AG09319 (cell line): ENCODE results near the genes TMEM121B, SLC25A18 and SLC25A1.

DNA sequence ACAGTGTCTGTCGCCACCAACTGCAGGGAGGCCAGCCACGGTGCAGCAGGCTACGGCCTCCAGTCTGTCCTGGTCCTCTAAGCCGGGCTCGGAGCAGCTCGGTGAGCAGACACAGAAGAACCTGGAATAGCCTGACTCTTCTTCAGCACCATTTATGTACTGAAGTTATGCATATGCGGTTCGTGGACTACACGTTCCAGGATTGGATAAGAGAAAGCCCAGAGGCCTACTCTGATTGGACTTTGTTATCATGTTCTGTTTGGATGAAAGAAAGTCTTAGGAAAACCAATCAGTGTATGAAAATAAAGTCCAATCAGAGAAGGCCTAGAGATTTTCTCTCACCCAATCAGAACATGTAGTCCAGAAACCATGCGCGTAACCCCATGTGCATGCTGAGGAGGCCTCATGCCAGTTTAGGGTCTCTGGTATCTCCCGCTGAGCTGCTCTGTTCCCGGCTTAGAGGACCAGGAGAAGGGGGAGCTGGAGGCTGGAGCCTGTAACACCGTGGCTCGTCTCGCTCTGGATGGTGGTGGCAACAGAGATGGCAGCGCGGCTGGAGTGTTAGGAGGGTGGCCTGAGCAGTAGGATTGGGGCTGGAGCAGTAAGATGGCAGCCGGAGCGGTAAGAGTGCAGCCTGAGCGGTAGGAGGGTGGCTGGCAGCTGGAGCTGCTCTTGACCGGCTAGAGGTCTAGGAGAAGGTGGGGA, 4461.9 kb upstream of the OR11H1 start:
- RRBS = no CpG with 5 or more reads among the region's 22 CpGs

DNA sequence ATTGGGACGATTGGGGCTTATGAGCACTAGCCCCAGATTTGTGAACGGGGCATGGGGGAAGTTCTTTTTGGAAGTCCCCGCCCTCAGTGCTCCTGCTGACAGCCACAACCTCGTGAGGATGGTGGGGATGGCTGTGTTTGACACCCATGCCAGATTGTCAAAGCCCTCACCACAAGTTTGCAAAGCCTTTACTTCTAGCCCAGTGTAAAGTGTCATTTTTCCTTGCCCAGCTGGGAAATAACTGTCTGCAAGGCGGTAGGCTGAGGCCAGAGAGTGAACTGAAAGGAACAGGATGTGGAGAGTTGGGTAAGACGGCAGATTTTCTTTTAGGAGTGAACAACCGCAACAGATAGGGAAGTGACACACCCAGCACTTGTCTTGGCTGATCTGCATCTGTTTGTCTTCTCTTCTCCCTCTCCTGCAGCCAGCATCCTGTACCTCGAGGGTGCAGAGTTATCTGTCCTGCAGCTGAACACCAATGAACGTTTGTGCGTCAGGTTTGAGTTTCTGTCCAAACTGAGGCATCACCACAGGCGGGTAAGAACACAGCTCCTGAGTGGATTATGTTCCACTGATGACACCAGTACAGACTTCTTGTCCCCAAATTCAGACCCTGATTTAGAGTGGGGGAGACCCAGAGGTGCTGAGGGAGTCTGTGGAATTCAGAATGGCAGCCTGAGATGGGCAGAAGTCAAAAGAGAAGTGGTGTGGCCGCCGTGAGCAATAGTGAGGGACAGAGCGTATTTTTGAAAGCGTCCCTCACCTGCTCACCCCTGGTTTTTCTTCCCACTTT, 13.7 kb downstream of the IL17RA start:
- RRBS = no CpG with 5 or more reads among the region's 15 CpGs

GRCh38 chr22:17120714-17122080, at the start of gene TMEM121B:
Gene TMEM121B, minus strand, starts transcription at chr22:17121360.
- RRBS = 2% methylated on average over 35 of the region's 137 CpGs

DNA sequence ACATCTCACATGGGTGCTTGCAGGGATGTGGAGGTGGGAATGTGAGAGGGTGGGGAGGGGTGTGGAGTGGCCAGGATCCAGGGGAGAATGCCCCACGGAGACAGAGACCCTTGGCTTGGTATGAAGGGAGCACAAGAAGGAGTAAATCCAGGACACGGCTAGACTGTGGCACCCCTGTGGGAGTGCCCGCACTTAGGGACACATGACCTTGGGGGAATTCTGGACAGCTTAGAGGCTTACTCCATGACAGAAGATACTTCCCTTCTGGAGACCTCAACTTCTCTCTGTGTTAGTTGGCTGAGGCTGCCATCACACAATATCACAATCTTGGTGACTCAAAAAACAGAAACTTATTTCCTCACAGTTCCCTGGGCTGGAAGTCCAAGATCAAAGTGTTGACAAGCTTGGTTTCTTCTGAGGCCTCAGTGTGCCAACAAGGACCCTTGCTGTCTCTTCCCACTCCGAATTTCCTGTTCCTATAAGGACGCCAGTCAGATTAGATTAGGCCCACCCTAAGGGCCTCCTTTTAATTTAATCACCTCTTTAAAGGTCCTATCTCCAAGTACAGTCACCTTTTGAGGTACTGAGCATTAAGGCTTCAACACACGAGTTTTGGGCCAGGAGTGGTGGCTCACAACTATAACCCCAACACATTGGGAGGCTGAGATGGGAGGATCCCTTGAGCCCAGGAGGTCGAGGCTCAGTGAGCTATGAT, 22.8 kb upstream of the ADA2 start:
- RRBS = no CpG with 5 or more reads among the region's 7 CpGs

DNA sequence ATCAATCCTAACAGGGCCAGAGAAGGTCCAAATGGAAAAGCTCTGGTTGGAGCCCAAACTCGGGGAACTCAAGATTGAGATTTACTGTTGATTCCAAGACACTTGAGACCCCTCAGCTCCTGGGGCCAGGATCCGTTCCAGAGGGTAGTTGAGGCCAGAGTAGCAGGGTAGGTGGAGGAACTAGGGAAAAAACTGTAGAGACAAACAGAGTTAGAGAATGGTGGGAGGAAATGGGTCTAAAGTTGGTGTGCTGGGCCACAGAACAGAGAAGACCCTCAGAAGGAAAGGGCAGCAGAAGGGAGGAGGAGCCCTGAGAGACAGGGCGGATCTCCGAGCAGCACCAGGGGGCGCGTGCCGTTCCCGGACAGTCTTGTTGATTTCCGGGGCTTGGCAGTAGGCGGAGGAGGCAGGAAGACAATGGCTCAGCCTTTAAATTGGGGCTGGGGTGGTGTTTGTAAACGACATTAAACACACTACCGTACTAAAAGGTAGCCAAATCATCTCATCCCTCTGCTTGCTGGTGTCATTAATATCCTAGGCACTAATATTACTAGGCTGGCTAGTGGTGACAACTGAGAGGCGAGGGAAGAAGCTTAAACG, 2.4 kb upstream of the CECR2 start:
- RRBS = no CpG with 5 or more reads among the region's 14 CpGs

DNA sequence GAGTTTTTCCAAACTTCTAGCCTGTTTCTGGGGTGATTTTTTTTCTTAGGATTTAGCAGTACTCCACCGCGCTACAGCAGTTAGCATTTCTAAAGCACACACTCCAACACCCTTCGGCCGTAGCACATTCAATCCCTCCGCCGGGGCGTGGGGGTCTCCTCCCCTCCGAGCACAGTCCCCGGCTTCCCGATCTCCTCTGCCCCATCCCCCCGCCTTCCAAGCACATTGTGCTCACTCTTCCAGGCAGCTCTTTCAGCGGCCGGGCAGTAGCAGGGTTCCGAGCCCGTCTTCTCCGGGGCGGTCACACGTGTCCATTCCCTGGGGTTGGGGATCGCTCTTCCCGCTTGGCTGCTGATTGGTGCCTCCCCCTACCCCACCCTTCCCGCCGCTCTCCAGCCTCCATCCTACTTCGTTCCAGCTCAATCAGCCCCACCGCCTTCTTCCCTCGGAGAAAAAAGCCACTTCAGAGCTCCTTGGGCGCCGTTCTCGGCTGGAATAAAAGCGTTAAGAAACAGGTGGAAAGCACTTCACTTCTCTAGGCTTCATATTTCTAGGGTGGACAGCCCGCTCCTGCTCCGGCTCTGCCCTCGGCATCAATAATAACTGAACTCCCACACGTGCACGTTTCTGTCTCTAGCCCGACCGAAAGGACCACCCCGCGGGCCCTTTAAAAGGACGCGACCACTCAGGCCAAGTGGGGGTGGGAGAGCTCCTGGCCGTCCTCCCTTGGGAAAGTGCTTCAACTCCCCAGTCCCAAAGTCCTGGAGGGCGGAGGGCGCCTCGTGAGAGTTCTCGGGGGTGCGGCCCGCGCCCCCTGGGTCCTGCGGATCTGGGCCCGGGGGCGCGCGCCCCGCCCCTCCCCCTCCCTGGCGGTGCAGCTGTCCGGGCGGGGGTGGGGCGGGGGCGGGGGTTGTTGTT, 539 bp upstream of the CECR2 start:
- RRBS = 2% methylated on average over 14 of the region's 59 CpGs

GRCh38 chr22:17443382-17444648, 74.6 kb downstream of the CECR2 start:
- RRBS = no CpG with 5 or more reads among the region's 28 CpGs

GRCh38 chr22:17562761-17563748, at the start of gene SLC25A18:
Gene SLC25A18, plus strand, starts transcription at chr22:17563498.
- RRBS = no CpG with 5 or more reads among the region's 19 CpGs

GRCh38 chr22:17589551-17590255, 26.4 kb downstream of the SLC25A18 start:
- RRBS = no CpG with 5 or more reads among the region's 10 CpGs

- RRBS = 98% methylated on average over 6 of the region's 21 CpGs
Measured at GRCh38 chr22:17865754-17866823, 91.8 kb upstream of the BID start.

DNA sequence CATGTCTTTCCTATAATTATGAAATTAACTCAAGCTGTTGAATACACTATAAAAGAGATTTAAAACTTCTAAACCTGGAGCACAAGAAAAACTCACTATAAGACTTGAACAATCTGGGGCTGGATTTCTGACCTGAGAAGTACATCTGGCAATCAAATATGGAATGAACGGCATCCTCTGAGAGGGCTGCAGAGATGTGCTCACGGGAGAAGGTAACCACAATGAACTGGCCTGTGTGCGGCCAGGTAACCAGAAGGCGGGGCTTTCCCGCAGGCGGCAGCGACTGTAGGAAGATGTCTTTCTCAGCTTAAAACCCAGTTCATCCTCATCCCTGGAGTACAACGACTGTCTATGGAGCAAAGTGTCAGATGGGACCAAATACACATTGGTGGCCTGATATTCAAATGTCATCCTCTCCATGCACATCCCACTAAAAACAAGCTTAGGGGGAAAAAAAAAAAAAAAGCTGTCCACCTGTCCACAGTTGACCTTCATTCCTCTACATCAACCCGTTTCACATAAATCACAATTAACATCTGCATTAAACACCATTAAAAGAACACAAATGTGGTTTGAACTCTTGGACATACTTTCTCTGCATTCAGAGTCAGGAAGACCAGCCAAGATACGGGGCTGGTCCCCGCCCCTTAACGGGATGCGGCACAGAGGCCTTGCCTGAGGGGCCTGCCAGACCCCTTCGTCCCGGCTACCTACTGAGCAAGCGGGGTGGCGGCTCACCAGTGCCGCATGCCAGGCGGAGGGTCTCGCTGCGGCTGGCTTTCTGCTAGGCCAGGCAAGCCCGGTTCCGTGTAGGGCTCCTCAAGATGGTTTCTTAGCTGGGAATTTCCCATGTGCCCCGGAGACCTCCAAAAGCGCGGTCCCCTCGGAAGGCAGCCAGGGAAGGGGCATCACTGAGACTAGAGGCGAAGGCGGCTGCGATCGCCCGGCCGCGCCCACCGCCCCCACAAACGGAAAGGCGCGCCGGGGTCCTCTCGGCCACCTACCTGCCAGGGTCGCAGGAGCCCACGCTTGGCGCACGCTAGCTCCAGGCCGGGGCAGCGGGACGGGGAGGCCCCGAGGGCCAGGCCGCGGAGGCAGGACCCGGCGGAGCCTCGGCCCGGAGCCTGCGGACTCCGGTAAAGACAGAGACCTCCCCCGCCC, 24.2 kb downstream of the MICAL3 start:
- RRBS = 2% methylated on average over 35 of the region's 57 CpGs

DNA sequence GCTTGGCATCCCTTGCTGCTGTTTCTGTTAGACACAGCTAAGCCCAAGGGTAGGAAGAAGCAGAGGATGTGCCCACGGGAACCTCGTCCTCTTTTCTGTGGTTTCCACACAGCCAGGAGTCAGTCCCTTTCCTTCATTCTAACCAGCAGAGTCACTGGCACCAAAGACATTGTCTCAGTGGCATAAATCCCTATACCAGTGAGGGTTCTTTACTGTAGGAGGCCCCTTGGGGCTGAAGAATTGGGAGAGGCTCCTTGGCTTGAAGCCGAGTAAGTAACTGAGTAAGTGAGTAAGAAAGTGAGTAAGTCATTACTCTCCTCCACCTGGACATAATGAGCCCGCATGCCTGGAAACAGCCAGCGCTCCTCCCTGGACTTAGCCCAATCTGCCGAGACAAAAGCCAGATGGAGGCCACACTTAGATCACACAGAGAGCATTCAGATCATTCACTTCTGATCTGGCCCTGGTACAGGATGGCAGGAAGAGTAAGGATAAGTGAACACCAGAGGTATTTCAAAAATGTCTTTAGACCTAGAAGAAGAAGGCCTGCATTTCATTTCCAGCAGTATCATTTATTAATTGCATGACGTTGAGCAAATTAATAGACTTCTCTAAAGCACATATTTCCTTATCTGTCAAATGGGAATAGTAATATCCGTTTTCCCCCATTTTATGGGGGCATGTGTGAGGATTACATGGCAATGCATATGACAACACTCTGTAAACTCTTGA, 8.1 kb upstream of the MICAL3 start:
- RRBS = no CpG with 5 or more reads among the region's 8 CpGs

DNA sequence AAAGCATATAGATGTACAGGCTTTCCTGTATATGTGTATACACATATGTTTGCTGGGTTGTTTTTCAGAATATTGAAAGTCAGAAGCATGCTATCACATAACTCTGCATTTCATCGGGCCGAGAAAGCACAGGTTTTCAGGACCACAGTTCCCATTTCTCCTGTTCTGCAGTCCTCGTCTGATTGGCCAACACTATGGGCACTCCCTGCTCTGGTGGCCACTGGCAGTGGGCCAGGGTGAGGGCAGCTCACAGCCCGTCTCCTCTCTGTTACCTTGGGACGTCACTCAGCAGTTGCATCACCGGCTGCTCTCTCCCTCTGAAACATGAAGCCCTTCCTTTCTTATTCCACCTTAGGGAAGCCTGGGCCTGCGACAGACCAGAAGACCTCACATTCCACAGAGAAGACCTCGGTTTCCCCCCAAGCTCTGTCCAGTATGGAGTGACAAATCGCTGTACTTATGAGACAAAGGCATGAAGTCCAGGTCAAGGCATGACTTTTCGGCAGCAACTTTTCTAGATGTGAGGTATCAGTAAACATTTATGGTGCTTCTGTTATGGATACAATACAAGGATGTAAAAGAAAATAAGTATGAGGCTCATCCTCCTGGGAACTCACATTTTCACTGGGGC, 11.4 kb upstream of the MICAL3 start:
- RRBS = no CpG with 5 or more reads among the region's 10 CpGs

DNA sequence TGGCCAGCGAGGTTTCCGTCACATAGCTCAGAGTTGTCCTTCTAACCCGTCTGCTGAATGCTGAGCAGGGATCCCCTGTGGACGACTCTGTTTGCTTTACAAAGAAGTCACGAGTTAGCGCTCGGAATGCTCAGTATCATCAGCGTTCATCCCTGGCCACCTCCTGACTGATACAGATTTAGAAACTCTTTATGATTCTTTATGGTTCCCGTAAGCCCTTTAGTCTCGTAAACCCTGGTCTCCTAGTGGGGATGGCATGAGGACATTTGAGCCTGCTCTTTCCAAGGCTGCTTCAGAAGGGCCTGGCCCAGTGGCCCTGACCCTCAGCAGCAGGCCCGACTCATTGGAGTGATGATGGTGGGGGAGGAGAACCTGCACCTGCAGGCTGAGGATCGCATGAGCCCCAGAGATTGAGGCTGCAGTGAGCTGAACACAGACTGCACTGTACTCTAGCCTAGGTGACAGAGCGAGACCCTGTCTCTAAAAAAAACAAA, 9.6 kb downstream of the PEX26 start:
- RRBS = no CpG with 5 or more reads among the region's 13 CpGs

DNA sequence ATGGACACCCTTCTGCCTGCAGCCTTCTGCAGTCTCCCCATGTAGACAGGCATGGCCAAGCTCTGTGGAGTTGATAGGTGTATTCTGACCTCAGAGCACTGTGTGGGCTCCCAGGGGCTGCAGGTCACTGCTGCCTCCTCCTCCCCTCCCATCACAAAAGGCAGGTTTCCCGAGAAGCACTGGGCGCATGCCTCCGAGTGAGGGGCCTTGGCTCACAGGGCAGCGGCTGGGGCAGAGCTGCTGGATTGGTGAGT, 2.9 kb downstream of the TUBA8 start:
- RRBS = no CpG with 5 or more reads among the region's 4 CpGs

DNA sequence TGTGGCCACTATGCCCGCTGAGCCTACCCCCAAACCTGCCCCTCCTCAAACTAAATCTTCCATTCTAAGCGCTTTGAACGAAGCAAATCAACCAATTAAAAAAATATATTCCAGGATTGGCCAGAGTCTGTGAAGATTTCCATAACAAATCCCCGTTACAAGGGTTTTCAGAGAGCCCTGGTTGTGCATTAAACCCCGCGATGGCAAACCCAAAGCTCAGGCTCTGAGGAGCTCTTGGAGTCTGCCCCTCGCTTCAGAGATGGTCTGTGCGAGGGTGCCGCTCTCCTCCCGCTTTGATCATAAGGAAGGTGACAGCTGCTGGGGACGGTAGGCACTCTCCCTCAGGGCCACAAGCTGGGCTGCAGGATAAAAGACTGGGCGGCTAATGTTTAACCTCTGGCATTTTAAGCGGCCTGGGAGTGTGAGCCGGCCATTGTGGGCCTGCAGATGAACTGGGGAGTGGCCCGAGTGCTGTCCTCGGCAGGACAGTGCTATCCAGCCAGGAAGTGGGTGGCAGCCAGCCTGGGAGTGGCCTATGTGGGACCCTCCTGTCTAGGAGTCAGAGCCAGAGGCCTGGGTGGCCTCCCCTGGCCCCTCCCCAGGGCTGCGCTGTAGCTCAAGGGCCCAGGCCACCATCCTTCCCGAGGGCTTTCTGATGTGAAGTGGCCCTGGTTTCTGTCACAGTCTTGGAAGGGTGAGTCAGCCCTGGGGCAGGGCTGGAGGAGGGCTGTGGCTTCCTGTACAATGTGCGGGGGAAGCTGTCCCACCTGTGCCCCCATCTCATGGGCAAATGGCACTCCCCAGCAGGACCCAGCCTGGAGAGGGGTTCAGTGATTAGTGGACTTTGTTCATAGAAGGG, 58.6 kb upstream of the PRODH start:
- RRBS = no CpG with 5 or more reads among the region's 19 CpGs

- RRBS = no CpG with 5 or more reads among the region's 5 CpGs
Measured at GRCh38 chr22:19081369-19082046, 40.7 kb downstream of the DGCR2 start.

DNA sequence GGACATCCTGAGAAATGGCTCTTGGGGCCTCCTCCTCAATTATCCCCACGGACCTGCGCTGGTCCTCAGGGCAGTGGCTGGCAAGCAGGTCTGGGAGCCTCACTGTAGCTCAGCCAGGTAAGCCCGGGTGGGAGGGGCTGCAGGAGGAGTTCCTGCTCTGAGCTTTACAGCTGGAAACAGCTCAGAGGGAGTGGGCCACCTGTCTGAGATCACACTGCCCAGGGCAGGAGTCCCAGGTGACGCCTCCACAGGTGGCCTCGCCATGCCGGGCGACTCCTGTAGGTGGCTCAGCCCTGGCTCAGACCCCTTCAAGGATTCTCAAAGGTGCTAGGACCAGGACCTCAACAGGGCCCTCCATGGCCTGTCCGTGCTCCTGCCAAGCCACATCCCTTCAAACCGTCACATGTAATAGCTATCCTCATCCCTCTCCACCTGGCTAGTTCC, 3.7 kb upstream of the TSSK2 start:
- RRBS = no CpG with 5 or more reads among the region's 9 CpGs

DNA sequence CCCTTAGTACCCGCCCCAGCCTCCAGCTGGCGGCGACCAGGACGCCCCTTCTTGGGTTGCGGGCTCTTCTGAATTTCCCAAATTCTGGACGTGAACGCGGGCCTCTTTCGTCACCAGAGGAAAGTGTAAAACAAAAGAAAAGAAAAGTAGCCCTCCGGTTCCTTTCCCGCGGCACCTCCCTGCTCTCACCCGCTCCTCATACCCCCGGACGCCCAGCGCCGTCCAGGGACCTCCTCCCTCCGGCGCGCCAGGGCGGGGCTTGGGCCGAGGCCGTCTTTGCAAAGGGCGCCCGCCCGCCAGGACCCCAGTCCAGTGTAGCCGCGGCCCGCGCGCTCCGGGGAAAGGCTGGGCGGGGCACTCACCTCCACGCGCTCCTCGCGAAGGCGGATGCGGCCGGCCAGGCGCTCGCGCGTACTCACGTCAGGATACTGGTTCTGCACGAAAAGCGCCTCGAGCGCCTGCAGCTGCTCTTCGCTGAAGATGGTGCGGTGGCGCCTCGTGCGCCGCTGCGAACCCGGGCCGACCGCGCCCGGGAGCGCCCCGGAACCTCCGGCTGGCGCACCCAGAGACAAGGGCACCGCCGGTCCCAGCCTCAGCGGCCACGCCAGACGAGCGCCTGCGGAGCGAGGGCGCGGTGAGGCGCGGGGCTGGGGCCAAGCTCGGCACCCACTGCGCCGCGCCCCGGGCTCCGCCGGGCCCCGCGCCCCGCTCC, 635 bp downstream of the GSC2 start:
- RRBS = 2% methylated on average over 29 of the region's 87 CpGs

DNA sequence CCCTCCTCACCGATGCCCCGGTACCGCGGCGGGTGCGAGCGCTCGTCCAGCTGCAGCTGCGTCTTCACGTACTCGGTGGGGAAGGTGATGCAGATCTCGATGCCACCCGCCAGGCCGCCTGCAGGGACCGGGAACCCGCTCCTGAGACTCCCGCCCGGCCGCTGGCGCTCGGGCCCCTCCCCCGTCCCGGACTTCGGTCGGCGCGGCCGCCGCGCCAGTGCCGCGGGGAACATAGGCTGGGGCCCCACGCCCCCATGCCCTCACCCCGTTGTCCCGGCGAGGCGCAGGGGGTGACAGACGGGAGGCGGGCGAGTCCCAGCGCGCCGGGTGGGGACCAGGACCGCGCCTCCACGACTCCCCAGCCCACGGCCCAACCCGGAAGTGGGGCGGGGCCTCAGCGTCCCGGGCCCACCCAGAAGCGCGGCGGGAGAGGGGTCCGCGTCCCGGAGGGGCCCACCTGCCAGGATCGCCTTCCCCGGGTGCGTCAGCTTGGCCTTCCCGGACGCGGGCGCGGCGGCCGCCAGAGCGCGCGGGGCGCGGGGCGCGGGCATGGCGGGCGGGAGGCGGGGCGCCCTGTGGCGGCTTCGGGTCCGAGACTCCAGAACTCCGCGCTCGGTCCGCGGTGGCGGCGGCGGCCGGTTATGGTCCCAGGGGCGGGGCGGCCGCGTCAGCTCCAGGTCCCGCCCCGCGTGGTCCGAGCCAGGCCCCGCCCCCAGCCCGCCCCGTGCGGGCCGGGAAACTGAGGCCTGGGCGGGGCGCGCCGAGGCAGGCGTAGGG, at the start of gene SLC25A1:
TSS of gene SLC25A1 (minus strand) at position 614 of the 777 bp plus-strand sequence.
- RRBS = 1% methylated on average over 37 of the region's 108 CpGs